Neuron (in vitro differentiated cells): ENCODE measurements around the gene KLF18.

DNA sequence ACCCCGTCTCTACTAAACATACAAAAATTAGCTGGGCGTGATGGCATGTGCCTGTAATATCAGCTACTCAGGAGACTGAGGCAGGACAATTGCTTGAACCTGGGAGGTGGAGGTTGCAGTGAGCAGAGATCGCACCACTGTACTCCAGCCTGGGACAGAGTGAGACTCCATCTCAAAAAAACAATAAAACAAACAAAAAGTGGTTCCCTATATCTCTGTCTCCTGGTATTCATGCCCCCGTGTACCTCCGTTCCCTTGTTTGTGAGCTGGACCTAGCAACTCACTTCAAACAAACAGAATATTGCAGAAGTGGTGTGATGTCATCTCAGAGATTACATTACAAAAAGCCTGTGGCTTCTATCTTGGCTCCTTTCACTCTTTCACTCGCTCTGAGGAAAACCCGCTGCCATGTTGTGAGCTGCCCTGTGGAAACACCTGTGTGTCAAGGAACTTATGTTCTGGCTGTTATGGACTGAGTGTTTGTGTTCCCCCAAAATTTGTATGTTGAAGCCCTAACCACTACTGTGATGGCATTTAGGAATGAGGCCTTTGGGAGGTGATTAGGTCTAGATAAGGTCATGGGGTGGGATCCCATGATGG, 7.2 kb upstream of the HYI start:
- PRO-cap = no peak

GRCh38 chr1:43548336-43548960, 17.8 kb downstream of the PTPRF start:
- PRO-cap = no peak

DNA sequence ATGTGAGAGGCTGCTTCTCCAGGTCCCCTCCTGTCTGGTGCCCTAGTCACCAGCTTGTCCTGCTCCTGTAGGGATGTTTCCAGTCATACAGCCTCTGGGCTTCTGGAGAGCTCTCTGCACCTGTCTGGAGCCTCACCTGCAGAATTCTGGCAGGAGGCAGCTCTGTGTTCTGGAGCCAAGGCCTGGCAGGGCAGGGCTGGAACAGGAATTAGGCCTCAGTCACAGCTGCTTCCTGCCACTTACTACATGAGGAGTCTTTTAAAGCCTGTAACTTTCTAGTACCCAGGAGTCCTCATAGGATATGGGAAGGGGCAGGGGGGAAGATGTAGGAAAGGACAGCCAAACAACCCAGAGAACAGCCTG, 31.5 kb upstream of the ARTN start:
- PRO-cap = no peak

DNA sequence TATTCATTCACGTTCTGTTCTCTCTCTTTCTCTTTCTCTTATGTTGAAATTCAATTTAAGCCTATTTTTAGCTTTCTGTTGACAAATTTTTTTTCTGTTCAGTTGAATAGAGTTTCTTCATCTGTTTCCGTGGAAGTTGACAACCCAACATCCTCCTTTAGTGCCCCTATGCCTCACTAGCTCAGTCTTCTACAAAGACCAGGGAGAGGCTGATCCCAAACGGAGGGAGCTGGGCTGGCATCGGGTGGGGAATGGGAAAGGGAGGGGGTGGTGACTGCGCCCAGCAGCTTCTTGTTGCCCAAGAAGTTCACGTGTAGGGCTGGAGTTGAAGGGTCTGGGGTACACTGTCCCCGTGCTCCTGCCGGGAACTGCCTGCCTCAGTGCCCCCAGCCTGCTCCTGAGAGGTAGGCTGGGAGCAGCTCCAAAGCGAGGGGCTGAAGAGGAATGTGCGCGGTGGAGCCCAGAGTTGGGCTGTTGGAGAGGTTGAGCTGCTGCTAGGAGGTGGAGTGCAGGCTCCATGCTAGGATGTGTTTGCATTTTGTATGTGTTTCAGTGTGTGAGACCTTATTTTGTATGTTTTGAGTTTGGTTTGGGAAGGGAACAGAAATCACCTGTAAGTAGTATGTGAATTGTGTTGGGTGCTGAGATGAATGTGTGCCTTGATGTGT, 5.3 kb upstream of the DPH2 start:
- PRO-cap = no peak

DNA sequence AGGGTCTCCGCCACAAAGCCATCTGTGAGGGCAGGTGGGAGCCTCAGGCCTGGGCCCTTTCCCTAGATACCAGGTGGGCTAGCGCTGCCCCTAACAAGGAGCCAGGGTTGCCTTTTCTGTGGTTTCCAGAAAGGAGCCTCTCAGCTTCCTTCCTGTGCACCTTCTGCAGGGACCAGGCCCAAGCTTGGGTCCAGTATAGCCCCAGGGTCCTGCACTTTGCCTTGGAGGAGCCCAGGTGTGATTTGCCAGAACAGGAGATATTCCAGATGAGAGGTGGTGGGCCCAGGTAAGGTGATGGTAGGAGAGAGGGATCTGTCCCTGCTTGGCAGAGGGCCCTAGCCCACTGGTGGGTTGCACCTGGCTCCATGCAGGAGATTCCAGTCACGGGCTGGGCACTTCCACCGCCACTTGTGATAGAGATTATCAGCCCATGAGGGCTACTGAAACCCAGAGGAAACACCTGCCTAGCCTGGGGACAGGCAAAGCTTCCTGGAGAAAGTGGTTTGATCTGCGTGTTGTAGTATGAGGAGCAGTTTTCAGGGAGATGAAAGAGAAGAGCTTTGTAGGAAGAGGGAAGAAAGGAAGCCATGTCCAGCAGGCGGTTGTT, 1.1 kb downstream of the CCDC24 start:
- PRO-cap = no peak

DNA sequence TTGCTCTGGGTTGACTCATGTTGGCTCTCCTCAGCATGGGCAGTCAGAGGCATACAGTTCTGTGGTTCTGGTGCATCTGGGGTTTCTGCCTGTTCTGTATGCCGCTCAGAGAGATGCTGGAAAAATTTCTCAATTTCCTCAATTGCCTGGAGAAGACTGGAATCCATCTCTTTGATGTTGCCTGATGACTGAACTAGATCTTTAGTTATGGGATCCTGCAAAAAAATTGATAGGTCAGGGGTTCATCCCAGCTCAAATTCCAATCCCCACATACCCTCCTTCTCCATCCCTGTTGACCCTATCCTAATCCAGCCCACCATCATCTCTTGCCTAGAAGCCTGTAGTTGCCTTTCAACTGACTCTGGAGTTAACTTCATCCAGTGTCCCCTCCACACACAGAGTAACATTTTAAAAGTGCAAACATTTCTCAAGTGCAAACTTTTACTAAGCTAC, at the start of gene KLF18:
KLF18 (minus strand) TSS at position 167 of the 453 bp plus-strand sequence.
- PRO-cap = no peak

DNA sequence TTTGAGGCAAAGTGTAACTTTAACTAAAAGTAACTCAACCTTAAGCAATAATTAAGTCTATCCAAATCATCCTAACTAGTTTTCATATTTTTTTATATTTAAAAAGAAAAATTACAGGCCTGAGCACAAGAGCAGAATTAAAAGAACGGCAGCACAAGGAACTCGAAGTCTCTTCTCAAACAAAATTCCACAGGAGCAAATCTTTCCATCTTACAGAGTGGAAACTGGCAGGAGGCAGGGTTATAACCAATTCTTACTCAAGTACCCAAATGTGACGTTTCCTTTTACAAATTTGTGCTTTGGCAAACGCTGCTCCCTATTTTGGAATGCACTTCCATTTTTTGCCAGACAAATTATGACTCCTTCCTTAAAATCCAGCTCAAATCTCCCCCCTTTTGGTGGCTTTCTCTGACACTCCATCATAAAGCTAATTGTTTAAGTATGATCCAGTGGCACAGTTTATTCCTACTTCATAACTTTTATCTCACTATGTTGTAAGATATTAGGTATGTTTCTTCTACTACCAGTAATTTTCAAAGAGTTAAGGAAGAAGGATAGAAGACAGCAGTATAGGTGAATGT, 7.8 kb downstream of the ERI3 start:
- PRO-cap = no peak

GRCh38 chr1:44352593-44353260, 2.3 kb downstream of the ERI3 start:
- PRO-cap = no peak

DNA sequence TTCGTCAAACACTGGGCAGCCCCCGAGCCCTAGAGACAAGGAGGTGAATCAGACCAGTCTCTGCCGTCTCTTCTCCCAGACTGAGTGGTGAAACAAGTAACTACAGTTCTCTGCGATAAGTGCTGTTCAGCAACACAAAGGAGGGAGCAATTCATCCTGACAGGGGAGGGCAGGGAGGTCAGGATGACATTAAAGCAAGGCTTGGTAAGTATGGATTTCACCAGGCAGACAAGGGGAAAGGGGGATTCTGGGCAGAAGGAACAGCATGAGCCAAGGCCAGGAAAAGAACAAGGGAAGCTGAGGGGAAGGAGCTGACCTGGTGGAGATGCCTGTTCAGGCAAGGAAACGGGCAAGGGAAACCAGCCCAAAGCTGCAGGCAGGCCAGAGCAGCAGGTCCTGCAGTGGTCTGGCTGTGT, 13.5 kb upstream of the ERI3 start:
- PRO-cap = no peak

DNA sequence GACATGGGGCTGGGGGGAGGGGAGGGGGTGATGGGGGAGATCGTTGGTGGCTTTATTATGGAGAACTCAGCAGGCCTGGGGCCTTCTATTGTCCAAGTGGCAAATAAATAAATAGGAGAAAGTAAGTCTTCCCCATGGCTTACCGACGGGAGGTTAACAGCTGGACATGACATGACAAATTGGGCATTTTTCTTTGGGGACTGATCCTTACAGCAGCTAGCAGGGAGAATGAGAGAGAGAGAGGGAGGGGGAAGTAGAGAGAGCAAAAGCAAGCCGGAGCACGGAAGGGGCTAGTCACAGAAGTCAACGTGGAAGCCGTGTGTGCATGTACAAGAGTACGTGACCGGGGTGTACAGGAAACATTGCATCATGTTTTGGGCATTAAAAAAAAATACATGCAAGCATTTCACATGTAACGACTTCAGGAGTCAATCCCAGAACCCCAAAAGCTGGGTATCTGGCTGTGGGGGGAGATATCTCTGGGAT, 130.9 kb downstream of the TMEM53 start:
- PRO-cap = no peak

GRCh38 chr1:44648329-44649187, 25.7 kb downstream of the TMEM53 start:
- PRO-cap = no peak

- PRO-cap = no peak
Measured at GRCh38 chr1:44708619-44709069, 31.0 kb upstream of the KIF2C start.

DNA sequence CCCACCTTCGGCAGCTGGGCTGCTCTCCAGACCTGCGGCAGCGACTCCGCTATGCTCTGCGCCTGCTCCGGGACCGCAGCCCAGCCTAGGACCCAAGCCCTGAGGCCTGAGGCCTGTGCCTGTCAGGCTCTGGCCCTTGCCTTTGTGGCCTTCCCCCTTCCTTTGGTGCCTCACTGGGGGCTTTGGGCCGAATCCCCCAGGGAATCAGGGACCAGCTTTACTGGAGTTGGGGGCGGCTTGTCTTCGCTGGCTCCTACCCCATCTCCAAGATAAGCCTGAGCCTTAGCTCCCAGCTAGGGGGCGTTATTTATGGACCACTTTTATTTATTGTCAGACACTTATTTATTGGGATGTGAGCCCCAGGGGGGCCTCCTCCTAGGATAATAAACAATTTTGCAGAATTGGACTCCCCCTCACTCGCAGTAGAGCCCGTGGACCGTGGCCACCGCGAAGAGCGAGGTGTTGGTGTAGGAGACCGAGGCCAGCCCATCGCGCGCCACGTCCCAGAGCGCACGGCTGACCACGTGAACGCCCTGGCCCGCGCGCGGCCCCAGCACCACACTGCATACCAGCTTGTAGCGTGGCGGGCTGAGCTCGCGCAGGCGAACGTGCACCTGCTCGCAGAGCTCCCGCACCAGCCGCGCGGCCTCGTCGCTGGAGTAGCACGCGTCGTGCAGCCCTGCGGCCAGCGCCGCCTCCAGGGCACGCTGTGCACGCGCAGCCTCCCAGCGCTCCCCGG, 1.4 kb downstream of the DYNLT4 start:
- PRO-cap = no peak

GRCh38 chr1:44808944-44810101, 1.0 kb downstream of the BTBD19 start:
- PRO-cap = no peak

GRCh38 chr1:45001268-45001784, 9.8 kb downstream of the HECTD3 start:
- PRO-cap = no peak

- PRO-cap = no peak
Measured at GRCh38 chr1:45008881-45009926, 1.9 kb downstream of the HECTD3 start.

DNA sequence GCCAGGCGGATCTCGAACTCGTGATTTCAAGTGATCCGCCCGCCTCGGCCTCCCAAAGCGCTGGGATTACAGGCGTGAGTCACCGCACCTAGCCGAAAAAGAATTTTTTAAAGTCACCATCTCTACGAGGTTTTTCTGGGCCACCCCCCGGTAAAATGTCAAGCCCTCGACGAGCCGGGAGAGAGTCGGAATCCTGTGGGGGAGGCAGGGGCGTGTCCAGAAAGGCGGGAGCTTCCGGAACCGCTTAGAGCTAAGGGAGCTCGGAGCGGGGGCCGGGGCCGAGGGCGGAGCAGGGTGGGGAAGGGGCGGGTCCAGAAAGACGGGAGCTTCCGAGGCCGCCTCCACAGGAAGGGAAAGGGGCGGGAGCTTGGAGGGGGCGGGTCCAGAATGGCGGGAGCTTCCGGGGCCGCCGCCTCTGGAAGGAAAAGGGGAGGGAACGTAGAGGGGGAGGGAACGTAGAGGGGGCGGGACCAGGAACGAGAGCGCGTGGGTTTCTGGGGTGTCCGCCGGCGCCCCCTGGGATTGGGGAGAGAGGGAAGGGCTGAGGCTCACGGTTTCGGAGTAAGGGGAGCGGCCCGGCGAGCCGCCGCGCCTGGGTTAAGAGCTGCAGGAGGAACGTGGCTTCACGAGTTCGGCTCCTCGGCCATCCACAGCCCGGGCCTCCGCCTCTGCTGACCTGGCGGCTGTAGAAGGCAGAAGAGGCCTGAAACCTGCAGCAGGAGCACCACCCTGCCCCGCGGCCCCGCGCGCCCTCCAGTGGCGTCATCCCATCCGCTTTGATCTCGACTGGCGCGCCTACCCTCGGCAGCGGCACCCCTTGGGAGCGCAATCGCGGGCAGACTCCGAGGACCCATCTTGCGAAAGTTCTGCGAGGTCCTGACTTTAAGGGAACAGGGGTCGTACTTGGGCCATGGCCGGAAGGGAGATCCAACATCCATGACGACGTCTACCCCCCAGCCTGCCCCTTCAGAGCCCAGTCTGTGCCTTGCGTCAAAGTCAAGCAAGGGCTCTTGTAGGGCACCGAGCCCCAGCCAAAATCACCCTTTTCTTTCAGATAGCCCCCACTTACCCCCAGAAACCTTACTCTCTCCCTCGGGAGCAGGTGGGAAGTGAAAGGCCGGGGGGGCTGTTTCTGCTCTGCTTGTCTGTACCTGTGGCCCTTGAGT, 22.9 kb upstream of the HPDL start:
- PRO-cap = bidirectional peak, plus-strand start at position 519 of the sequence, minus-strand start at position 197 of the sequence; bidirectional peak, plus-strand start at position 826 of the sequence, minus-strand start at position 758 of the sequence

- PRO-cap = no peak
Measured at GRCh38 chr1:45343869-45344715, 4.1 kb downstream of the TOE1 start.

- PRO-cap = no peak
Measured at GRCh38 chr1:45393815-45394423, 53.9 kb downstream of the TOE1 start.

GRCh38 chr1:45542601-45543054, 8.0 kb upstream of the AKR1A1 start:
- PRO-cap = no peak